Glomerular endothelial cell (primary cell): ENCODE measurements around the genes UBB and LRRC75A.

DNA sequence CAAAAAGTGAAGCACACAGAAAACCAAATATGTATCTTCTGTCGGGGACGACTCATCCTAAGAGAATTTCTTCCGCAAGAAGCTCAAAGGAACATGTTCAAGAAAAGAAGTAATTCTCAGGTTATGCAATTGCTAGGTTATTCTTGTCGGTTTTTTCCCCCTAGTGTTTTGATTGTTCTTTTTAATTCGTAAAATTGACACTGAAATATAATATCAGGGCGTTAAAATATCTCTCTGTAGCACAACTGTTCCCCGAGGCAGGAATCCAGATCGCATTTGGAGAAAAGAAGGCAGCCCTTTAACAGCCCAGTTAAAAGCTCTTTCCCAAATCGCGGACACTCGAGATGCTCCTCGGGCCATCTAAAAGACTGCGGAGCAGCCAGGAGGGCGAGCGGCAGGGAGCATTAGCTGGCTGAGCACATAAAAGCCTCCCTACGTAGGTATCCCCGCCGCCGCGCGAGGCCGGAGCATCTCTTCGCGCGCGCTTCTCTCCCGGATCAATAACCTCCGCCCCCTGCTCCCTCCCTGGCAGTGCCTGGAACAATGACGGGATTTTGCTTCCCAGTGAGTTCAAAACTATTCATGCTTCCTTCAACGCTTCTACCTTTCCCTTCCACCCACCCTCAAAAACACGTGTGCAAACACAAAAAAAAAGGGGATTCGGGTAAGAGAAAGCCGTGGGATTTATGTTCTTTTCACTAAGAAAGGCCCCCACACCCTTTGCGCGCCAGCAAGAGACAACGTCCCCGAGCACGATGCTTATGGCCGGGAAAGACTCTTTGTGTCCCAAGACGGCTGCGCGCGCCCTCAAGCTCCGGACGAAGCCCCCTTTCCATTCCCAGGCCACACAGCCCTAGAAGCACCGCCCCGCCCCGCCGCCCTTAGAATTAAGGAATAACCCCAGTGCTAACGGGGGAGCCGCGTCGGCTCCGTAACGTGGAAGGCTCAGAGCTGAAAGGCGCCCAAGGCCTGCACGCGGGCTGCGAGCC is 1.0 kb downstream of the CENPV start:
- RAMPAGE, long total RNA: no peak

DNA sequence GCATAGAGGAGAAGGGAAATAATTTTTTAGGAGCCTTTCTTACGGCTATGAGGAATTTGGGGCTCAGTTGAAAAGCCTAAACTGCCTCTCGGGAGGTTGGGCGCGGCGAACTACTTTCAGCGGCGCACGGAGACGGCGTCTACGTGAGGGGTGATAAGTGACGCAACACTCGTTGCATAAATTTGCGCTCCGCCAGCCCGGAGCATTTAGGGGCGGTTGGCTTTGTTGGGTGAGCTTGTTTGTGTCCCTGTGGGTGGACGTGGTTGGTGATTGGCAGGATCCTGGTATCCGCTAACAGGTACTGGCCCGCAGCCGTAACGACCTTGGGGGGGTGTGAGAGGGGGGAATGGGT is at the start of gene UBB:
Gene UBB (plus strand): TSS at position 205 of the 352 bp plus-strand sequence.
- RAMPAGE, long total RNA: start-site peak on the plus strand centred at position 211 of the sequence, 79 bp wide, 2,604 and 5,565 reads in 2 replicates

- RAMPAGE, long total RNA: no peak
Measured at GRCh38 chr17:16440655-16441673, 25.6 kb downstream of the TRPV2 start.

- RAMPAGE, long total RNA: no peak
Measured at GRCh38 chr17:16491731-16492642, at the start of gene LRRC75A. Gene LRRC75A, minus strand, starts transcription at chr17:16492193.

DNA sequence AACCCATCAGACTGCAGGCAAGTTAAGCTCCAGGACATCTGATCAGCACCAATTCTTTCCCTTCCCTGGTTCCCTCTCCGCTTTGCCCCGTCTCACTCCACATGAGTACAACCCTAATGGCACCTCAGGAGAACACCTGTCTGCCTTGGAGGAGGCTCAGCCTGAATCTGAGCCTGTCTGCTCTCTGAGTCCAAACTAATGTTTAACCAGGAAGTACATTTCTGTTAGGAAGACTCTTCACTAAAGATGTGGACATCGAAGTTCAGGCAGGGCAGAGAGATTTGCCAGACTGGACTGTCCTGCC is 29.1 kb upstream of the LRRC75A start:
- RAMPAGE, long total RNA: no peak

- RAMPAGE, long total RNA: no peak
Measured at GRCh38 chr17:17044935-17045611, 2.8 kb downstream of the MPRIP start.

GRCh38 chr17:17055403-17056063 is 13.3 kb downstream of the MPRIP start:
- RAMPAGE, long total RNA: no peak

DNA sequence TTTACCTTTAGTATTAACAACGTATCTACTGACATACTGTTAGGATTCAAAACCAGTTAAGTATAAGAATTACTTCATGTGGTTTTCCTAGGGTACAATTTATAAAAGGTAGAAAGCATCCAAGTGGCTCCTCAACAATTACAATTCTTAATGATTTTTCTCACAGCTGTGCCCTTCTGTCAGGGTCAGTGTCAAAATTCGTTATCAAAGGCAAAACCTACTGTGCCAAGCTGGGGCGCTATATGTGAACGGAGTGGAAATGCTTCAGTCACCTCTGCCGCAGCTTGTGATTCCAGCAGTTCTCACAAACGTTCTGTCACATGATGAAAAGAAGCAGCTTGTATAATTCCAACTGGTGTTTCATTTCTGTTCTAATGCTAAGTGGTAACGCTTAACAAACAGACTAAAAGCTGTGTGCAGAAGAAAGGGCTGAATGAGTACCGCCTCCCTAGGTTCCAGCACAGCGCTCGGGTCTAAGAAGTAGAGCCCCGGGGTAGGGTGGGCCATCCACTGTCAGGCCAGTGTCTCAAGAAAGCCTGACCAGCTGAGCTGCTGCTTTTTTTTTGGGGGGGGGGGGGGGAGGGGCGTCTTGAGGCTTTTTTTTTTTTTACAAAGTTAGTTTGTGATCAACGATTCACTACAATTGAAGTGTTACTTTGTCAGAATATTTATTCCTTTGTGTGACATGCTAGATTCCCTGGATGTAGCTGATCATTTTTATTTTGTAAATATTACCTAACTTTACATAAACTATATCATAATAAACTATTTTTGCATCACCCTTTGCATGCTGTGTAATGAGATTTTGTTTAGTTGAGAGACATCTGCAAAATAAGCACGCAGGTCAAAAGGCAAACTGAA is 14.0 kb downstream of the PLD6 start:
- RAMPAGE, long total RNA: no peak

DNA sequence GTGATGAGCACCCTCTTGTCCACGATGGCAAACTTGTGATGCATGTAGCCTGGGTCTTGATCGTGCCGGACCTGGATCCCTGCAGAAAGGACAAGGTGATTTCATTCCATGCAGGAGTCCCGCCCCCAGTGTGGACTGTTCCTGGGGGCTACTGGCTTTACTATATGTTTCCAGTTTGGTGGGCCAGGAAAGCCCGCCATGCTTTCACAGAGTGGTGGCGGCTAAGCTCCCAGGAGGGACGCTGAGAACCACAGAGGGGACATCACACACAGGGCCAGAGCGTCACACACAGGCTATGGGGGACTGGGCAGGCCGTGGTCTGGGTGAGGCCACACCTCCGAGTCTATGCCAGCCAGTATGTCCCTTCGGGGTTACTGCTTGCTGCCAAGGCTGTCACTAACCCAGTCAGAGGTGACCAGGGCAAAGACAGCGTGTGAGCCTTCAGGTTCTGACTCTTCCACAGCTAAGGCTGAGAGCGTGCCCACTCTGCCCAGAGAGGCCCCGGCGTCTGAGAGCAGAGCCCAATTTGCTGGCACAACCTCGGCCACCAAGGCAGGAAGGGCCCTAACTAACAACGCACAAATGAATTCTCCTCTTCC is 3.0 kb downstream of the PLD6 start:
- RAMPAGE, long total RNA: no peak

- RAMPAGE, long total RNA: no peak
Measured at GRCh38 chr17:17303450-17304300, 502 bp downstream of the NT5M start.

GRCh38 chr17:17515457-17516157 is 19.4 kb upstream of the RASD1 start:
- RAMPAGE, long total RNA: no peak

- RAMPAGE, long total RNA: no peak
Measured at GRCh38 chr17:17570827-17571381, 20.6 kb downstream of the PEMT start.

DNA sequence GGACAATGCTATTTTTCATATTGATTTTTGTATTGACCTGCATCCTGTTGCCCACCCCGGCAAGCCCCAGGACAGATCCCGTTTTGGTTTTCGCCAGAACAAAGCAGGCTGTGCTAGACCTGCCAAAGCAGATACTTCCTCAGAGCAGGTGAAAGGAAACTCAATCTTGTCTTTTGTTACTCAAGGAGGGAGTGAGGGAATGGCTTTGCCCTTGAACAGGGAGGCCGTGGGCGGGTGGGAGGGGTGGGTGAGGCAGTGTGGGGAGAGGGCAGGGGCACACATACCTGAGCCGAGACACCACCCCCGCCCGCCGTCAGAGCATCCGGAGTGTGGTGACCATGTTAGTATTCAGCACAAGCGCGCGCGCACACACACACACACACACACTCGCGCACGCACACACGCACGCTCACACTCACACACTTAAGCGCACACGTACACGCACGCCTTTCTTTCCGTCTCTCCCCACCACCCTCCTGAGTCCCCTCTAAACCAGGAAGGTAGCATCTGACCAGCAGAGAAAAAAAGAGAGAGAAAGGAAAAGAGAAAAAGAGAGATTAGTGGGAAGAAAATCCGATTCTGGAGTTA is 59.6 kb downstream of the RAI1 start:
- RAMPAGE, long total RNA: no peak

DNA sequence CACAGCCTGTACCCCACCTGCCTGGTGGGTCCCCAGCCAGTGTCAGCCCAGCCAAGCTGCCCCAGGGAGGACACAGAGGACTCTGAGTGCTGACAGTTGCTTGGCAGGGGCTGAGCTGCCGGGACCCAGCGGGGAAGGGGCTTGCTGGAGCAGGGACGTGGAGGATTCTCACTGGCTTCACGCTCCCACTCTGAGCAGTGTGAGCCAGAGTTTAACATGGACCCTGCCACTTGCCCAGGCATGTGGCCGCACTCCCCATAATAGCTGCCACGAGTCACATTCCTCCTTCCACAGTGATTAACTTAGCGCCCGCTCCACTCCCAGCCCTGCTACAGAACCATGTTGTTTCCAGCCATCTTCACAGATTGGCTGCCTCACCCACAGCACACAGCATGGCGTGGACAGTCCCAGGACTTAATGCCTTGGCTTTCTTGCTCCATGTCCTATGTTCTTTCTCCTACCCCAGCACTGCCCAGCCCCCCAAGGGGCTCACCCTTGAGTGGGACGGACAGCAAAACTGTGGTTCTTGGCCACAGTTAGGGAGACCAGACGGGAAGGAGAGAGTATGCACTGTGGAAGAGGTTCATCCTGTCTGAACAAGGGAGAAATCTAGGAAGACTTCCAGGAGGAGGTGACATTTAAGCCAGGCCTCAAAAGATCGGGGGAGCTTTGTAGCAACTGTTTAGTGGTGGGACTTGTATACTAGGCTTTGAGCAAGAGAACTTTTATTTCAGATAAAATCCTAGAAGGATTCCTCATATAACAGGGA is 31.0 kb downstream of the SREBF1 start:
- RAMPAGE, long total RNA: no peak

DNA sequence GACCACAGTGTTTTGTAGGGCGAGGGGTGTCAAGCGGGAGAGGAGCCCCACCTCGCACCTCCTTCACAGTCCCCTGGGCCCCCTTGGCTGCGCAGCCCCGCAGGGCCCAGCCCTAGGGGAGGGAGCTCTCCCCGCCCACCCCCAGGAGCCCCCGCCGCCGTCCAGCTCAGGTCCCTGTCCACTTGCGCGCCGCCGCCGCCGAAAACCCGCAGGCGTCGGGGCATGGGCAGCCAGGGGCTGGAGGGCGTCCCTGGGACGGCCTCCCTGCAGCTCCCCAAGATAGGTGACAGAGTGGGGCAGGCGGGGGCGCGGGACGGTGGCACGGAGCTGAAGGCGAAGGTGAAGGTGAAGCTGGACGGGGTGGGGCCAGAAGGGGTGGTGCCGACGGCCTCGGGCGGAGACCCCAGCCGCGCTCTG is 27.3 kb downstream of the SREBF1 start:
- RAMPAGE, long total RNA: no peak

DNA sequence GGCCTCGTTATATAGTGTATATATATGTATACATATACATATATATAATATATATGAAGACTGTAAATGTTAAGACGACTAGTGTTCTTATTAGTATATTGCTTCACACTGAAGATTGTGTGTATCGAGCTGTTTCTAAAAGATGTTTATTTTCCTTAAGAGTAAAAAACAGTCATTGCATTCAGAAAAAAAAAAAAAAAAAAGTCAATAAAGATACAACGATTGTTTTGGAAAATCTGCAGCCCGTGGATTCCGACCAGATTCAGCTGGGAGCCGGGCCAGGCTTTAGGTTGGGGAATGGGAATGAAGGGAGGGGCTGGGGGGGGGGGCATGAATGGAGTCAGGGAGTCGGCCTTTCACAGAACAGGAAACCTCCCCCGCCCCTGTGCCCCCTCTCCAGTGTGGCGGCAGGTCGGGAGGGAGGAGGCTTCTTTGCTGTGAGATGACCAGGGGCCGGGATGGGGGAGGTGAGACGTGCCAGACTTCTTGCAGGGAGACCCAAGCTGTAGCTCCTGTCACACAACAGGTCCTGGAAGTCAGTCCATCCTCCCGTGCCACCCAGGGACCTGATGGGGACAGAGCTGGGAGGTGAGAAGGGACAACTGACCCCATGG is 25.5 kb downstream of the SREBF1 start:
- RAMPAGE, long total RNA: no peak

DNA sequence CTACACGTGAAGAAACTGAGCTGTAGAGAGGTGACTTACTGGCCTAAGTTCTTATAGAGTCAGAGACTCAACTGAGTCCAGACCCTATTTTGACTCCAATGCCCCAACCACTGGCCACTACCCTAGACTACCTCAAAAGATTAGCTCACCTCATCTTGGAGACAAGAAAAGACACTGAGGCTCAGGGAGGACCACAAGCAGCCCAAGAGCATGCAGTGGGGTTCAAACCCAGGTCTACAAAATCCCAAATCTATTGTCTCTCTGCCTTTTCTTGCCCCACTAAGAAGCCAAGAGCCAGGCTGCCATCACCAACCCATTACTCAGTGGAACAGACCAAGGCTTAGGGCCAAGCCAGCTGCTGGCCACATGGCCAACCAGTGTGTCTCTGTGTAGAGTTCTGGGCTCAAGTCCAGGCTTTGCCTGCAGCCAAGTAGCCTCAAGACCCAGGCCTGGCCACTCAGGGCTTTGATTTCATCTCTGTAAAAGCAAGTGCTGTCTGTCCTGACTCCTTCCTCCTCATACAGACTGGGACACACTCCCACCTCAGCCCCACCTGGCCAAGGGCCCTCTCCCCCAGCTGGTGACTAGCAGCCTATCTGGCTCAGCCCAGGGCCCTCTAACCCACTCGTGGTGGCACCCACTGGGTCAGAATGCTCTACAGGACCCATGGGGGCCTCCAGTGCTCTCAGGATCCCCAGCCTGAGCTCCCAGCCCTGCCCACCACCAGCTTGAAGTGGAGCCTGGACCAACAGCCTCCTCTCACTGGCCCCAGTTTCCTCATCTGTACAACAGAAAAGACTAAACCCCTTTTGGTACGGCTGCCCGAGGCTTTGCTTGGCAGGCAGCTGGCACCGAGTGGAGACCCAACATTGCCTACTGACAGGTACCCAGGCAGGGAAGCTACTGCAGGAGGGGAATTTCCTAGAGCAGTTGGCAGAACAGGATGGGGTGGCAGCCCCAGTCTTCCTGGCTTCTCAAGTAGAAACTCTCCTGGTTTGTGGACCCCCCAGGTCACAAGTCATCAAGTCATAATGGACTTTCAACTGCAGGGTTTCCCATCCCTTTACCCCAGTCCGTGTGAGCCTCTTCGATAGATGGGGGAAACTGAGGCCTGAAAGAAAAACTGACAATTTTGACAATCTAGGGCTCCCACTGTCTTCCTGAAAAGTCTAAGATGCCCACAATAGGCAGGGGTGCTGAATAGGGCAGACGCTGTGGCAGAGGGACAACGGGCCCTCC is 14.4 kb downstream of the SREBF1 start:
- RAMPAGE, long total RNA: no peak

GRCh38 chr17:17834869-17835614 is 1.7 kb downstream of the SREBF1 start:
- RAMPAGE, long total RNA: no peak

GRCh38 chr17:17839769-17840236 is 3.0 kb upstream of the SREBF1 start:
- RAMPAGE, long total RNA: no peak

DNA sequence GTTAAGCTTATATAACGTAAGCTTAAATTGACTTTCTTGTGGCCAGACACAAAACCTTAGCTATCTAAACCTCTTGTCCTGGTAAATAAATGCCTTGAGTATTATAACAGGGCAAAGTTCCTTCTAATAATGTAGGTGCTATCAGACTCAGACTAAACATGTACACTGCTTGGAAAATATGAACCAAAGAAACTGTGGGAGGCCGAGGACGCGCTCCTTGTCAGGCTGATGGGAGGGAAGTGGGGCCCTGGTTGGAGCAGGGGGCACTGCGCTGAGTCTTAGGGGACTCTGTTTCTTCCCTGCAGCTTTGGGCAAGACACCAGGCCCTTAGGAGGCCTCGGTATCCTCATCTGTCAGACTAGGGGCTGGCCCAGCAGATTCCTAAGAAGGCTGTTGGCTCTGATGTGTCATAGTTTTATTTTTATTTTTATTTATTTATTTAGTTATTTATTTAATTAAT is 17.3 kb upstream of the SREBF1 start:
- RAMPAGE, long total RNA: no peak